WTC11 (cell line): ENCODE measurements around the genes PTGER3 and GIPC2.

- PRO-cap: no peak
These were observed at the start of gene PTGER3 for GRCh38 chr1:71047601-71048247. PTGER3 (minus strand) TSS chr1:71047816.

GRCh38 chr1:71404396-71405132, 323.7 kb upstream of the ZRANB2 start:
- PRO-cap: no peak

DNA sequence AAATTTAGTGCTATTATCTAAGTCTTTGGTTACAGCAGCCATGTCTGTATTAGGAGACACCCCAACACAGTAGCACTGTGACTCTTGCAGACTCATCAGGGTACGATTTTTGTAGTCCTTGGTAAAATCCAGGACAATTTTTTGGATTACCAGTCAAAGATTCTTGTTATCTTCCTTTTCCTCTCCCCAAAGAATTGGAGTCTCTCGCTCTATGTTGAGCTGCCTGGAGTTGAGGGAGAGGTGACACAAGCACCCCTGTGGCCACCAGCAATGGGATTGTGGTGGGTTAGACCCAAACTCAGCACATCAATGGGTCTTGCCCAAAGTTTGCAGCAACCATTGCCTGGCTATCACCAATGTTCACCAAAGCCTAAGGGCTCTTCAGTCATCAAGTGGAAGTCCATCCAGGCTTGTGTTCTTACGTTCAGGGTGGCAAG, 524.8 kb upstream of the NEGR1 start:
- PRO-cap: no peak

DNA sequence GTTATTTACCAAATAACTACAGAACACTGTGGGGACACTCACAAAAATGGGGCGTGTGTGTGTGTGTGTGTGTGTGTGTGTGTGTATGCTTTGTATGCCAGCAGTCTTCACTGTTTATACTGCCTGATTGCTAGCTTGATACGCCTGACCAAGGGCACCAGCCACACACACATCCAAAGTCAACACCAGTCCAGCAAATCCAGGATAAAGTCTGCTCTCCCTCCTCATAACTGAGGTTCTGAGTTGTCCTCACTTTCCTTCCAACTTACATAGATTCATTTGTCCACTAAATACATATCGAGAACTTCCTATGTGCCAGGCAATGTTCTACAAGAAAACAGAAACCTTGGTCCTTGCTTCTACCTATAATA, 79.4 kb downstream of the ERICH3 start:
- PRO-cap: no peak

DNA sequence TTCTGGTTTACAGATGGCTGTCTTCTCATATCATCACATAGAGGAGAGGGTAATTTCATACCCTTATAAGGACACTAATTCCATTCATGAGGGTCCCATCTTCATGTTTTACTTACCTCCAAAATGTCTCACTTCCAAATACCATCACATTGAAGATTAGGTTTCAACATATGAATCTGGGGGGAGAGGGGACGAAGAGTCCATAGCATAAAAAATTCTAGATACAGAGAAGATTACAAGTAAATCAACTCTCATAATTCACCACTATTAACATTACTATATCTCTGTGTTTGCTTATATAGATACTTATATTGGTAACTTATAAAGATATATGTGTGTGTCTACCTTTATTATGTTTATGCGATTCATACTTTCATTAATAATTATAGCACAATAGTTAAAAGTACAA, 88.9 kb downstream of the TYW3 start:
- PRO-cap: no peak

DNA sequence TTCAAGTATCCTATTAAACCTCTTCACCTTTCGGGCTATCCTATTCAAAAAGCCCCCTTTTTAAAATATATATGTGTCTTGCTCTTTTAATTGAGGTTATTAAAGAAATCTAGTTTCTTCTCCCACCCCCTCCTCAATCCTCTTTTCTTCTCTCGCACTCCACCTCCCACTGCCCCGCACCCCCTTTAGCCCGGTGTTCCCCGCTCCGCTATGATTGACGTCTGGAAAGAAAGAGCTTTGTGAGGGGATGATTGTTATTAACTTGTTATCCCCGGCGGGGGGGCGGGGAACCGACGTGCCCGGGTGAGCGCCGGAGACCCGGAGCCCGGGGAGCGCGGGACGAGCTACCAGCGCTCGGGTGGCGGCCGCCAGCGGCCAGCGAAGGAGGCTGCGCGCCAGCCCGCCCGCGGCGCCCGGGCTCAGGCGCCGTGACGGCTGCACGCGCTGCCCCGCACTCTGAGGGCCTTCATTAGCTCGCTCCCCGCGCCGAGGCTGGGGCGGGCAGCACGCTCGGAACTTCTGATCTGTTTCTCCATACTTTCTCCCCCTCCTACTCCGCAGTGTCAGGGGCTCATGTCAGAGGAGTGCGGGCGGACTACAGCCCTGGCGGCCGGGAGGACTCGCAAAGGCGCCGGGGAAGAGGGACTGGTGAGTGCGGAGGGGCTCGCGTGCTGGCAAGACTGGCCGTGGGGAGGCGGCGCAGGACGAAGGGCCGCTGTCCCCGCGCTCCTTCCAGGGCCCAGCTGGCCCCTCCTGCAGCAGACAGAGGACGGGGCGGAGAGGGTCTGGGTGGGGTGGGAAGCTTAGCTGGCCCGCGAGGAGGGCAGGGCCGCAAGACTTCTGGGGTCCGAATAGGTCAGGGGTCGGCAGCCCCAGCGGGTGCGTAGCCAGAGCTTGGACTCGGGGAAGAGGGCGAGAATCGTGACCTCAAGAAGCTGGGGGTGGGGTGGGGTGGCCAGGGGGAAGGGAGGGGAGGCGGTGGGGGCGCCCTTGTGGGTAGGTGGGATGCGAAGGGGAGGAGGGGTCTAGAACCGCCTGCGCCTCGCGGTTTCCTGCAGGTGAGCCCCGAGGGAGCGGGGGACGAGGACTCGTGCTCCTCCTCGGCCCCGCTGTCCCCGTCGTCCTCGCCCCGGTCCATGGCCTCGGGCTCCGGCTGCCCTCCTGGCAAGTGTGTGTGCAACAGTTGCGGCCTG, 2.2 kb downstream of the LHX8 start:
- PRO-cap: no peak

GRCh38 chr1:75789631-75790668, 3.9 kb downstream of the RABGGTB start:
- PRO-cap: no peak

- PRO-cap: no peak
These were observed 27.1 kb downstream of the AK5 start for GRCh38 chr1:77308849-77309303.

- PRO-cap: no peak
These were observed 65.9 kb downstream of the AK5 start for GRCh38 chr1:77347603-77348180.

DNA sequence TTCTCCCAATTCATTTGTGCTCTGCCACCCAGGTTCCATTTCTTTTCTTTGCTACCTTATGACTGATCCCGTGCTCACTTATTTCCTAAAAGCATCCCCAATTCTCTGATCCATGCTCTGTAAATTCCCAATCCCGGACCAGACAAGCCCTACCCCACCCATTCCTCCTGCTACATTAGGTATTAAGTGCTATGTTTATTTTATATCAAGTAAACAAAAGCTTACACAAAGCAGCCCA, 112.7 kb downstream of the ZZZ3 start:
- PRO-cap: no peak

DNA sequence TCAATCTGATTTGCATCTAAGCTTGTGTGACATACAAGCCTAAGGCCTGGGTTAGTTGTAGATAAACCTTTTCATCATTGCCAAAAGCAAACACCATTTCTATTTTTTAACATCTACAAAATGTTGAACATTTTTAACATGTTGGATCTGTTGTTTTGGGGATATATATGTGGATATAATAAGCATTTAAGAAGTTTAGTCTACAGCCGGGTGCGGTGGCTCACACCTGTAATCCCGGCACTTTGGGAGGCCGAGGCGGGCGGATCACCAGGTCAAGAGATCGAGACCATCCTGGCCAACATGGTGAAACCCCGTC, 40.7 kb downstream of the FUBP1 start:
- PRO-cap: no peak

DNA sequence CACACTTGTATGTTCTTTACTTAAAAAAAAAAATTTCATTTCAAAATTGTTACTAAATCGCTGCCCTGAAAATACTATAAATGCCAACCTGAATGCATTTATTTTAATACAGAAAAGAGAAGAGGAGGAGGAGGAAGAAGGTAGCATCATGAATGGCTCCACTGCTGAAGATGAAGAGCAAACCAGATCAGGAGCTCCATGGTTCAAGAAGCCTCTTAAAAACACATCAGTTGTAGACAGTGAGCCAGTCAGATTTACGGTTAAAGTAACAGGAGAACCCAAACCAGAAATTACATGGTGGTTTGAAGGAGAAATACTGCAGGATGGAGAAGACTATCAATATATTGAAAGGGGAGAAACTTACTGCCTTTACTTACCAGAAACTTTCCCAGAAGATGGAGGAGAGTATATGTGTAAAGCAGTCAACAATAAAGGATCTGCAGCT, 36.5 kb downstream of the FUBP1 start:
- PRO-cap: no peak

DNA sequence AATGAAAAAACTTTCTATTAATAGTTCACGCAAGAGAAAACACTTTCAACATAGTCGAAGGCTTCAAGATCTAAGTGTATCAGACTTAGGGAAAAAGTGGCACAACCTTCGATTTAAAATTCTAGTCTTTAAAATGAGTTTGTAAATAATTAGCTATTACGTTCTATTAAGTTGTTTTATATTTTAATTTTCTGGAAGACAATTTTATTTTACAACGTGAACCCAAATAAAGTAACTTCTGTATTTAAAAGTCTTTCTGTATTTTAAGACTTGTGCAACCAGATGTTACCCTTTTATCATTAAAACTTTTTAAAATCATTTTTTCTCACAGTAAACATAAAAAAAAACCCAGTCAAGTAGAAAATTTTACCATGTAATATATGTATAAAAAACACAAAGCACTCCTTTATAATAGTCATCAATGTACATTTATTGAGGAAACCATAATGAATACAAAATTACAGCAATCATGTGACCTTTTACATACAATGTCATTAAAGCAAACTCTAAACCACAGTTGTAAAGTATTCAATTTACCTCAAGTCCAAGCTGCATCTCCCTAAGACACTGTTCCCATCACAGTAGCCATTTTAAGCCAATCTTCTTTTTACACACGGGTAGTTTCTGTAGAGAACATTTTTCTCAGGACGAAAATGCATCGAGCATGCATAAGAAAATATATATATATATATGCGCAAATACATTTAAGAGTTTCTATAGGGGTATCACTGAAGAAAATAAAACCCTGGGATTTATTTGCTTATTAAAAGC, 35.0 kb downstream of the FUBP1 start:
- PRO-cap: no peak

- PRO-cap: no peak
These were observed 20.5 kb downstream of the FUBP1 start for GRCh38 chr1:77958345-77958808.

DNA sequence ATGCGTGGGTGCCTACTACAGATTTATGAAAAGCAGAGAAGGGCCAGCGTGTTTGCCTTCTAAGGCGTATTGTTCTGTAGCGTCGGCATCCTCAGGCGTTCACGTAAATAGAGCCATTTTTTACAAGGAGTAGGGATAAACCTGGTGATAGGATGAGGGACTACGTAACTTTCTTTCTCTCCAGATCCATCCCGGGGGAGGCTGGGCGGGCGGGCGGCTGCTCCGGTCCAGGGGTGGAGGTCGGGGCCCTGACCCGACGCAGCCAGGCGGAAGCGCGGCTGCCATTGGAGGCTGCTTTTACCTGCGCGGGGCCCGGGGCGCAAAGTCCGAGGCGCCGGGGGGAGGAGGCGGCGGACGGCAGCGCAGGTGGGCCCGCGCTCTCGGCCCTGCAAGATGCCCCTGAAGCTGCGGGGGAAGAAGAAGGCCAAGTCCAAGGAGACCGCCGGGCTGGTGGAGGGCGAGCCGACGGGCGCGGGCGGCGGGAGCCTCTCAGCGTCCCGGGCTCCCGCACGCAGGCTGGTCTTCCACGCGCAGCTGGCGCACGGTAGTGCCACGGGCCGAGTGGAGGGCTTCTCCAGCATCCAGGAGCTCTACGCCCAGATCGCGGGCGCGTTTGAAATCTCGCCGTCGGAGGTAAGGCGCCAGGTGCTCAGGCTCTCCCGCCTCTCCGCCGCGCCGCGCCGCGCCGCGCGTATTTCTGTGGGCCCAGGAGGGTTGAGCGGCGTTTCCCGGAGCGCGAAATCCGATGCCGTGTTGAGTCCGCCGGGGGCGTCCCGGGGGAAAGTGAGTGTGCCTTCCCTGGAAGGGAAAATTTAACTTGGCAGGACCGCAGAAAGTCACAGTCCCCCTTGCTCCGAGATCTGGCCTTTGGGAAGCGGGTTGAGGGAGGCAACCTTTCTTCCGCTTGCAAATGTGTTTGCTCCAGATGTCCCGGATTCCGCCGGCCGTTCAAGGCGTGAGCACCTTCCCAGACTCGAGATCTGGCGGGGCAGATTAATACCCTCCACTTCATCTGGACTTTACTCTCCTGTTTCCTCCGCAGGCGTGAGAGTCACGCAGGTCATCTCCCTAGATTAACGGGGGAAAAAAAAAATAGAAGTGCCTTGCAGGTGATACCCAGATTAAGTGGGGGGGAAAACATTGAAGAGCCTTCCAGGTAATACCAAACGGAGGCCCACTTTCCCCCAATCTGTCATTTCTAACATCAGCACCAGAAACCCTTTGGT, at the start of gene GIPC2:
Gene GIPC2, plus strand, starts transcription at position 265 of the 1,226 bp plus-strand sequence.
- PRO-cap: bidirectional peak, plus-strand start at position 189 of the sequence, minus-strand start at position 200 of the sequence; bidirectional peak, plus-strand start at position 365 of the sequence, minus-strand start at position 293 of the sequence; bidirectional peak, plus-strand start at position 621 of the sequence, minus-strand start at position 615 of the sequence; bidirectional peak, plus-strand start at position 924 of the sequence, minus-strand start at position 785 of the sequence

GRCh38 chr1:78096896-78097136, 51.0 kb downstream of the GIPC2 start:
- PRO-cap: no peak

DNA sequence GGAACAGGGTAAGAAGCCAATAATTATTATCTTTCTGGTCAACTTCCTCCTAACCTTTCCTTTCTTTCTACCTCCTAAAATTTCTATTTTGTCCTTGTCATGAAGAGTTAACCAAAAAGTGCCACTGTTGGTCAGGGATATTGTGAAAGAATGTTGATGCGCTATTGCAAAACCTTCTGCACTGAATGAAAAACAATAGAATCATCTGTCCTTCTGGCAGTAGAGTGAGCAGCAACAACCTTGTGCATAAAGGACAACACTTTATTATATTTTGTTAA, 14.6 kb upstream of the PTGFR start:
- PRO-cap: no peak

- PRO-cap: bidirectional peak, plus-strand start at chr1:81680221, minus-strand start at chr1:81680140
These were observed 120.7 kb upstream of the ADGRL2 start for GRCh38 chr1:81680014-81680367.

- PRO-cap: no peak
These were observed 3.1 kb downstream of the ADGRL2 start for GRCh38 chr1:81803781-81804235.

DNA sequence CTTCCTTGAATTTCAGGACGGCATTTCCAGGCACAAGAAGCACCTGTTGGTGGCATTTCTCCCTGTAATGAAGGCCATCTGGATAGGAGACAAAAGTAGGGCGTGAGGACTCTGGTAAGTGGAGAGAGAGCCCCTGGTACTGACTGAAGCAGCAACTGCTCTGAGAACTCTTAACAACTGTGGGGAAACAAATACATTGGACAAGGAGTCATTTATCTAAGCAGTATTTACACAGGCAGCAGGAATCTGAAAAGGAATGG, 361.7 kb downstream of the ADGRL2 start:
- PRO-cap: no peak